HT1080 (cell line): ENCODE results near the genes TMEM45A, ADGRG7 and ABI3BP.

GRCh38 chr3:99635269-99635701 is 3.1 kb upstream of the COL8A1 start:
RAMPAGE:
- cytosol, long total RNA = no peak
- long total RNA = no peak
- nucleus, long total RNA = no peak

GRCh38 chr3:99846041-99846279 is 28.3 kb downstream of the CMSS1 start:
RAMPAGE:
- cytosol, long total RNA = no peak
- long total RNA = no peak
- nucleus, long total RNA = no peak

DNA sequence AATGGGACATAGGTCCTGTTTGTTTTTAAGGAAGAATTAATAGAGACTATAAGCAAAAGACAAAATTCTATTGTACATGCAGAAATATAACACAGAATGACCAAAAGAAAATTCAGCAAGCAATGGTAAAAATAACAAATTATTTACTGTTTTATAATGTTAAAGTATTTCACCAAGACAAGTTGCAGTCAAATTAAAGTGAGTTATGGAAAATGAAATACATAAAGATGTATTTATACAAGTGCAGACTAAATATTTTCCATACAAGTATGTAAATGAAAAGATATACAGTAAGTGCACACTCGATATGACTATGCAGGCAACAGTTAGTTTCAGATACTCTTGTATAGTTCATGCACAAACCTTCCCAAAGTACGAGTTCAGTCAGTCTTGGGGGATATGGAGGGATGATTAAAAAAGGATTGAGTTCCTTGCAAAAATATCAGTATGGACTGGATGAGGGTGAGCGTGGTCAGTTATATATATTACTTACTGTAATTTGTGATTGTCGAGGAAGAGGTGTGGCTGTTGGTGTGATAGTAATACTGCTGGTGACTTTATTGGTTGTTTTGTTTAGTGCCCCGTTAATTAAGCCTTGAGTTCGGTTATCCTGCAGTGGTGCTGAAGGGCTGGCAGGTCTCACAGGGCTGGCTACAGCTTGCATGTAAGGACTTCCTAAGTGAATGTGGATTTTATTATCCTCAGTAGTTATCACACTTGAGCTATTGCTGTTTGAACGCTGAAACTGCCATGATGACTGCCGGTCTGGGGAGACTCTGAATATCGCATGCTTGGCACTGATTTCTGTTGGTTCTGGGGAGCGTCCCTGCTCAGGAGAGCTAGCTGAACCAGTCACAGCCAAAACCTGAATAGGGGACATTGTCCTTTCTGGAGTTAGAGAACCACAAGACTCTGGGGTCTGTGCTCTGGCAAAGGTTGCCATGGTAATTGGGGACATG is 30.4 kb downstream of the CMSS1 start:
RAMPAGE:
- cytosol, long total RNA = no peak
- long total RNA = no peak
- nucleus, long total RNA = no peak

GRCh38 chr3:99871347-99871935 is 53.8 kb downstream of the CMSS1 start:
RAMPAGE:
- cytosol, long total RNA = no peak
- long total RNA = no peak
- nucleus, long total RNA = no peak

GRCh38 chr3:99895781-99896664 is 78.4 kb downstream of the CMSS1 start:
RAMPAGE:
- cytosol, long total RNA = no peak
- long total RNA = no peak
- nucleus, long total RNA = no peak

GRCh38 chr3:99935424-99935968 is 117.8 kb downstream of the CMSS1 start:
RAMPAGE:
- cytosol, long total RNA = no peak
- long total RNA = no peak
- nucleus, long total RNA = no peak

DNA sequence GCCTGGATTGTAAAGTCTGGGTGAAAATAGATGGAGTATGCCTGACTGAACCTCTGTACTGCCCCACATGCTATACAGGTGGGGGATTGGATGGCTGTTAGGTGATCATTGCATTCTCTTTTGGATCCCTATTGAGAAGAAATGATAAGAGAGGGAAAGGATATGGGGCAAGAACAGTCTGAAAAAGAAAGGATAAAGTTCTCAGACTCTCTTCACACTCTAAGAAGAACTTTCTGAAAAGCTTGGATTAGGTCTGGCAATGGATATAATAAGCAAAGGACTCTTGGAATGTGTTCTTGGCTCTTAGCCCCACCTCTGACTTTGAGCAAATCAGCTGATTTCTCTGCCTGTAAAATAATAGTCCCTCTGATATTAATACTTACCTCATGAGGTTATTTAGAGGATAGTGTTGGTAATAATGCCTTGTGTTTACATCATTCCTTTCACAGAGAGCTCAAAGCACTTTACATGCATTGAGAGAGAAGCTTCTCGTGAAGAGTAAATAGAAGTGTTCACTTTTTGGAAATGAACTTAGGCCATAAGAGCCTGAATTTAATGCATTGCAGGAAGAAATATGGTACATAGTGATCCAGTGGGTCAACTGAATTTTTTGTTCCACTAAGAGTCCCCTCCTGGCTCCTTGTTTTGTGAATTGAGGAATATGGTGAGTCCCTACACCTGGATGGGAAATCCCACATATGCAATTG is 147.3 kb downstream of the FILIP1L start:
RAMPAGE:
- cytosol, long total RNA = no peak
- long total RNA = no peak
- nucleus, long total RNA = no peak

RAMPAGE:
- cytosol, long total RNA = no peak
- long total RNA = no peak
- nucleus, long total RNA = no peak
Observed at GRCh38 chr3:100041832-100043002, 72.1 kb downstream of the FILIP1L start.

RAMPAGE:
- cytosol, long total RNA = no peak
- long total RNA = no peak
- nucleus, long total RNA = no peak
Observed at GRCh38 chr3:100073332-100073878, 40.9 kb downstream of the FILIP1L start.

DNA sequence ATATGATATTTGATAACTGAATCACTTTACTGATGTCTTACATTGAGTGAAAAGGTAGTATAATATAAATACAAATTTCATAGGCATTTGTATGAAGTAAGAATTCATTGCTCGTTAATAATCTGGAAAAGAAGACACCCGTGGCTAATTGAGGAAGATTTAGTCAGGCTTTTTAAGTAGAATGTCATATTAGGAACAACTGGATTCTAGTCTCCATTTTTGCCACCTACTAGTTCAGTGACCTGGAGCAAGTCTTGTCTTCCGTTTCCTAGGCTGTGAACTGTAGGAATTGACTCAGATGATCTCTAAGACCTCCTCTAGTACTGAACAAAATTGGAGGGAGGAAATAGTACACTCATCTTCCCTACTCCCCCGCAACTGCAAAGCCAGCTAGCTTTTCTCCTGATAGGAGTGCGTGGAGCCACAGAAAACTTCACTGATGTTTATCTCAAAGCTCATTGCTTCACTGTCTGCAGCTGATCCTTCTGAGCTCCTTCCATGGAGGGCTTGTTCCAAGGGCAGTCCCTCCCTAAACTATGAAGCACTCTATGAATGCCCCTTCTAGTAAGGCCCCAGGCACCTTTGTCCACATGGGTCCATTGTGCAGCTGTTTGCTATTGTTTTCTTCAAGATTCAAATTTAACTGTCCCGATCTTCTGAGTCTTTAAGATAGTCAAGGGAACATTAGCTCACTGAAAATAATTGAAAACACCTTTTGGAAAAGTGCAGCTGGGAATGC is 24.5 kb downstream of the FILIP1L start:
RAMPAGE:
- cytosol, long total RNA = no peak
- long total RNA = no peak
- nucleus, long total RNA = no peak

DNA sequence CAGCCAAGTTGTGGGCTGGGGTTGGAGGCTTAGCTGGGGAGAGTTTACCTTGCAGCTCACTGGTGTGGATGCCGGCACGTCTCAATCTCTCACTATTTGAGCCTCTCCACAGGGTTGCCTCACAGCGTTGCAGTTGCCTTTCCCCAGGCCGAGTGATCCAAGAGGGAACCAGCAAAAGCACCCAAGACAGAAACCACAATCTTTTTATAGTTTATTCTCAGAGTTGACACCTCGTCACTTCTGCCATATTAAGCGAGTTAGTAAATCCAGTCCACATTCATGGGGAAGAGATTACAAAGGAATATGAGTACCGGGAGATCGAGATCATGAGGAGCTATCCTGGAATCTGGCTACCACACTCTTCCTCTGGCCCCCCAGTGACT is 37.1 kb upstream of the FILIP1L start:
RAMPAGE:
- cytosol, long total RNA = no peak
- long total RNA = no peak
- nucleus, long total RNA = no peak

DNA sequence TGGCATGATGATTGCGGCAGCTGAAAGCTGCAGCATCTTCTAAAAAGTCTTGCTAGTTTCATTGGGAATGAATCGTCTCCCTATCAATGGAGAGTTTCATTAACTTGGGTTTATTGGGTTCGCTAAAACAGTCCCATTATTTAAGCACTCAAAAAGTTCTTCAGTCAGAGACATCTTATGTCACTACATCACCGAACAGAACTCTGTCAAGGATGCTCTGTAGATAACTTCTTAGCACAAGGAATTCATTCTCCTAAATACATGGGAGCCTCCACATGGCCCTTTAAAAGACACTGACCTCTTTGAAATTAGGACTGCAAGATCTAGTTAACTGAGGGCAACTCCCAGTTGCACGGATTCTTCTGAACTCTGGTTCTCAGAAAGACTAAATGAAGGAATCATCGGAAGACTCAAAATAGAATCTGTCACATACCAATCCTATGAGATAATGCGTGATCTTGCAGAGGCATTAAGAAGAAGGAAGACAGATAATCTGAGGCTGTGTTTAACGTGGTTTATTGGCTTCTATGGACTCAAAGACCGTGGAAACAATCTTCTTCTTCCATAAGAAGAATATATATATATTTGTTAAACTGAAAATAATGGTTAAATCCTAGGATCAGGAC is 34.1 kb upstream of the TBC1D23 start:
RAMPAGE:
- cytosol, long total RNA = no peak
- long total RNA = no peak
- nucleus, long total RNA = no peak

DNA sequence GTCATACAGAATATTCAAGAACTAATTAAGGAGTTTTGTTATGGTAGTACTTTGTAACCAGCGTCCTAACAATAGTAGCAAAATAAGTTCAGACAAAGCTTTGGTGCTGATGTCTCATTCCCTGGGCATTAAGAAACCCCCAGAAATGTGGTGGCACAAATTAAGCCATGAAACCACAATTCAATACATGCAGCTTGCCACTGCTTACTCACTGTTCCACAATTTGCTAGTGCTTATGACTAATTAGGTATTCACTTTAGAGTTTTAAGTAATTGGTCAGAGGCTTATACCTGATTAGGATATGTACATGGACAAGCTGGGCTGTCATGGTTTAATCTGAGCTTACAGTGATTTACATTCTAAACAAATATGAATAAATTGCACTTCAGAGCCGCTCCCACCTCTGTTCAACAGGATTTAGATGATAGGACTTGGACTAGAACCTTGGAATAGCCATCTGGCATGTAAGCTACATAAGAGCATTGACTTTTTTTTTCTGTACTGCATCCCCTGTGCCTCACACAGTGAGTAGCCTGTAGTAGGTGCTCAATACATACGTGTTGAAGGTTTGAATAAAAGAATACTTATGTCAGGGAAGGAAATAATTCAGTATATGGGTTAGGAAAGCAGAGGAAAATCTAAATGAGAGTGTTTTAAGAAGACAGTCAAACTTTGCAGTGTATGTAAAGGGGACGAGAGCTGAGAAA is 9.0 kb downstream of the TBC1D23 start:
RAMPAGE:
- cytosol, long total RNA = no peak
- long total RNA = no peak
- nucleus, long total RNA = no peak

DNA sequence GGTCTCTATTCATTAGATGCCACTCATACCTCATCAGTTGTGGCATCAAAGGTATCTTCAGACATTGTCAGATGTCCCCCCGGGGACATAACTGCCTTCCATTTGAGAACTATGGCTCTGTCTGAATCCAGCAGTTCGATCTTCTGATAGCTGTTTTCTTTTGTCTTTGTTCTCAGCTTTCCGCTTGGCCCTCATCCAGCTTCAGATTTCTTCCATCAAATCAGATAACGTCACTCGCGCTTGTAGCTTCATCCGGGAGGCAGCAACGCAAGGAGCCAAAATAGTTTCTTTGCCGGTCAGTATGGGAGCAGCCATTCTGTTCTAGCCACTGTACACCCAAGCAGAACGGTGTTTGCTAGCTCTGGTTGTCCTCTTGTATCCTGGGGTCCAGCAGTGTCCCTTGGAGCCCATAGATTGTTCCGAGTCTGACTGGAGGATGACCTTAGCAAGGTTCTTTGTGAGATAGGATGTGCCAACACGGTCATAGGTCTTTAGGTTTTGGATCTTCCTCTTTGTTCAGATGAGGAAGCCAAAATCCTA is 4.4 kb downstream of the NIT2 start:
RAMPAGE:
- cytosol, long total RNA = no peak
- long total RNA = no peak
- nucleus, long total RNA = no peak

GRCh38 chr3:100492353-100493181 is at the start of gene TMEM45A:
TMEM45A (plus strand) TSS chr3:100492619.
RAMPAGE:
- cytosol, long total RNA = start-site peak on the plus strand at chr3:100492572-100492597, 16 and 14 reads in 2 replicates
- long total RNA = no peak
- nucleus, long total RNA = no peak

DNA sequence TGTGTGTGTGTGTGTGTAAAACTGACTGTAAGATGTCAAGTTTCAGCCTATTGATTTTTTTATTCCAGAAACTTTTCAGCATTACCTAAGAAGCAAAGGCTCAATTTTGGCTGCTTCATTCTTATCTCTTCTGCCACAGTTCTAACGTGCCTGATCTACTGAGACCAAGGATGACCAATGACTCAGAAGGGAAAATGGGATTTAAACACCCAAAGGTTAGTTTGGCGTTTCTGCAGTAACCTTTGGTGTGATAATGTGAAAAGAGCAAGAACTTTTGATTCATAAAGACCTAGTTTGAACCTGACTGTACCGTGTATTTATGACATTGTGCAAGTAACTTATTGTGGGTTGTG is 27.0 kb downstream of the TMEM45A start:
RAMPAGE:
- cytosol, long total RNA = no peak
- long total RNA = no peak
- nucleus, long total RNA = no peak

GRCh38 chr3:100591341-100591968 is 17.9 kb upstream of the ADGRG7 start:
RAMPAGE:
- cytosol, long total RNA = no peak
- long total RNA = no peak
- nucleus, long total RNA = no peak

RAMPAGE:
- cytosol, long total RNA = no peak
- long total RNA = no peak
- nucleus, long total RNA = no peak
Observed at GRCh38 chr3:100602998-100603974, 6.1 kb upstream of the ADGRG7 start.

DNA sequence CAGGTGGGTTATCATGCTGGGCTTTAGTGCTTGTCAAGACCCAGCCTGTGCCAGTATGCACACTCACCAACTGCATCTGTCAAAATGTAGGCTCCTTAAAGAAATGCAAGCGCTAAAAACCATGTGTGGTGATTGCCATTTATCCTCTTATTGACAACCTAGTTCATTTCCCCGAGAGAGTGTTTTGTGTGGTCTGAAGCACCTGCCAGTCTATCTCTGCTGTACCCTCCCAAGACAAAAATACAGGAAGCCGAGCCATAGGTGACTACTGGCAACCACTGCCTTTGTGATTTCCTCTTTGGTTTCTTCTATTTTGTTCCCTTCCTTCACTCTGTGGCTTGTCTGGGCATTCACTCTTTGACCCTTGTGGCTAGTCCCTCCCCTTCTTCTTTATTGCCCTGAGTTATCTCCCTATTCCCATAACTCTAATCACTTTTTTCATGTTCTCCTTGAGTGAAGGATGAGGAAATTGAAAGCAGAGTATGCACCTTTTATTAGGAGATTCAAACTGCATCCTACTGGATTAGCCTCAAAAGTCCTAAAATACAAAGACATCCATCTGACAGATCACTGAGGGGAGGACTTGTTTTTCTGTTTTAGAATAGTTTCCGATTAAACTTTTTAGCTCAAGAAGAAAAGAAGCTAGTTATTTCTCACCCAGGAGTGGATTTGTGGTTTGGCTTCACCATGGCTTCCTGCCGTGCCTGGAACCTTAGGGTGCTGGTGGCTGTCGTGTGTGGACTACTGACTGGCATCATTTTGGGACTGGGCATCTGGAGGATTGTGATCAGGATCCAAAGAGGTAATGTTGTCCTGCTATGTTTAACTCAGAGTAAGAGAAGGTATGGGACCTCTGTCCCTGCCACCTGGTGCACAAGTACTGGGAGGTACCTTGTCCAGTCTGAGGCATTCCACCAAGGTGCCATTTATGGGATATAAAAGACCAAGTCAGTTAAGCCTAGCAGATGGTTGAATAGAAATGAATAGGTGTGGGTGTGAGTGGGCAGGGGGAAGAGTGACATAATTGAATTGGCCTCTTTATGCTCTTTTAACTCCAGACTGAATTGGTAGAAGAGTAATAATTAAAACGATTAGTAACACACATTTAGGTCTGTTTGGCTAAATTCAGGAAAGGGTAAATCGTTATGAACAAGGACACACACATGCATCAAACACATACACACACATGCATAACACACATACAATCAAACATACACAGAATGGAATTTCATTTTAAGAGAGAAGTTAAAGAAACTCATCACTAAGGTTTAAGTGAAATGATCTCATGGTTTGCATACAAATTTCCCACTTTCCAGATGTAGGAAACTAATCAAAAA is at the start of gene ADGRG7:
Gene ADGRG7 (plus strand): TSS at position 432 of the 1,337 bp plus-strand sequence.
RAMPAGE:
- cytosol, long total RNA = no peak
- long total RNA = no peak
- nucleus, long total RNA = no peak

RAMPAGE:
- cytosol, long total RNA = no peak
- long total RNA = start-site peak on the minus strand at chr3:100993421-100993472, 8 reads
- nucleus, long total RNA = no peak
Observed at GRCh38 chr3:100993111-100993760, at the start of gene ABI3BP. ABI3BP (minus strand) TSS chr3:100993421.